ENCODE measurements around a stretch of chr2.

DNA sequence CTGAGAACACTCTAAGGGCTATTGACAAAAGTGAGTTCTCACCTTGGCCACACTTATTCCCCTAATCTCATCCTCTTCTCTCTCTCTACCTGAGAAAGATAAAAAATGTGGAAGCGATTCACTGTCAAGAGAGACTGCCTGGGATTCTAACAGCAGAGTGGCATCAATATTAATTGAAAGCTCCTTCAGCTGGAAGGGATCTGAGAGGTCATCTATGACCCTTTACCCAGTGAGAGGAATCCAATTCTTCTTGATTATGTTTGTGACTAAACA is 91.1 kb upstream of the FHL2 start:
- RAMPAGE, total RNA, result no peak

- RAMPAGE, total RNA, result no peak
Measured at GRCh38 chr2:105490901-105491409, 92.1 kb upstream of the FHL2 start.

DNA sequence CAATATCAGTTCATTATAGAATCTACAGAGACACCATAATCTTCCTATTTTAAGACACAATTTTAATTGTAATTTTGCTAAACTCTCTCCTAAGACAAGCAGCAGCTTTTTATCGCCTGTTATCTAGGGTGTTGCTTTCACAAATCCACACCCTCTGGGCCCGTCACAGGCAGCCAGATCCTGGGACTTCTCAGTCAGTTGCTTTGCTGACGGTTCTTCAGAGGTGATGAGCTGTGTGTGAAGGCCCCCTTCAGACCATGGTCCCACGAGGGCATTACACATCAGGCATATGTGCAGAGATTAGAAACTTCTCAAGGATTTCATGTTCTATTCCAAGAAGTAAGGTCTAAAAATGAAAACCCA is 96.2 kb upstream of the FHL2 start:
- RAMPAGE, total RNA, result no peak

- RAMPAGE, total RNA, result no peak
Measured at GRCh38 chr2:105610342-105611216, 134.1 kb upstream of the NCK2 start.

DNA sequence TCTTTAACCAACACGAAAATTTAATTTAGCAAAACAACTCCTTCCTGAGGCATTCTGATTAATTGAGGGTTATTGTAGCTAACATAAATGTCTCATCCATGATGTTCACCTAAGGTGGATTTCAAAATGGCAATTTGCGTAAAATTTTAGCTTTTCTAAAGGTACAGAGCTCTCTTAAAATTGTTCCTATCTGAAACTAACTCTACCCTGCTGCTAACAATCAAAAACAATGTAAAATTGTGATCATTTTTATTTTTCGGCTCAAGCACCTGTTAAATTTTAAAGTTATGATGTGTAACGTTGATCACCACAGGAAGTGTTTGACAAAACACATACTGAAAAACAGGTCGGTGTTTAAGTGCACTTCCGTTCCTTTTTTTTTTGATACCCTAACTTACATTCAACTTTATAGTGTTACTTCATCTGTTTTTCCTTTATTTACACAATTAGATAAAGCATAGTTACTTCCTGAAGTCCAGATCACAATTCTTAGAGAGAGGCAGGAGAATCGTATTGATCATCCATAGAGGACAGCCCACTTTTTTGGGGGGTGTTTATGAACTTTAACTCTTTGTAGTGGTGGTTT is 6.0 kb upstream of the NCK2 start:
- RAMPAGE, total RNA, result no peak

- RAMPAGE, total RNA, result no peak
Measured at GRCh38 chr2:105746418-105747255, 1.9 kb downstream of the NCK2 start.

DNA sequence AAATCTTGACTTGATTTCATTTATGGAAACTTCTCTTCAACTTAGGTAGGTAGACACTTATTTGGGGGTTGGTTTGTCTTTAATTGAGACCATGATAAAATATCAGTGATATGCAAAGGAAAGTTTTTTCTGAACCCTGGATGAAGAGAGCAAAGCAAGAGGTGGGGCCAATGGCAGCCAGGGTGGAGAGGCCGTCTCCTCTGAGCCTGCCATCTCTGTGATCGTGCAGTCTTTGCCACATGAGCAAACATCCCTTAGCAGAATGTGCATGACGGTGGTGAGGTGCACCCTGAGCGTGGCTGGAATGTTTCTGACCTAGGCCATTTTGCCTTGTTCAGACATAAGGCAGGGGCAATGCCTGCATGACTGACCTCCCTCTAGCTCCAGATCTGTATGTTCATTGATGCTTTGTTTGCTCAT is 6.0 kb downstream of the NCK2 start:
- RAMPAGE, total RNA, result no peak

DNA sequence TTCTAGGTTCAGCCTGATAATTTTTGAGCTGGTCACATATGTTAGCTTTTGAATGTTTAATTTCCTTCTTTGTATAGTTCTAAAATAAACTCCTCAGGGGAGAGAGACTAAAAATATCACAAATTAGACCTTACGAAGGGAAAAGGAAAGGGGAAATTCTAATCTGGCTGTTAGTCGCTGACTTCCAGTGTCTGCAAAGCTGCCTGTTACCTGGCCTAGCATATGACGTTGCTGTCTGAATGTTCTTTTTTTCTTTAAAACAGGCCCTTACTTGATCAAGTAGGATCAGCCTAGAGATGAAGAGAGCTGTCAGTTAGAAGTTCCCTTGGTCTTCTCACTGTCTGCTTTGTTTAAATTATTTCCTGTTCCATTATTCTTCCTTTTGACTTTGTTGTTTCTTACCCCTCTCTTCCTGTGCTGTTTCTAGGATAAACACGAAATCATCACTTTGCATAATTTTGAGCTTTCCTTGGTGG is 11.2 kb downstream of the NCK2 start:
- RAMPAGE, total RNA, result no peak

DNA sequence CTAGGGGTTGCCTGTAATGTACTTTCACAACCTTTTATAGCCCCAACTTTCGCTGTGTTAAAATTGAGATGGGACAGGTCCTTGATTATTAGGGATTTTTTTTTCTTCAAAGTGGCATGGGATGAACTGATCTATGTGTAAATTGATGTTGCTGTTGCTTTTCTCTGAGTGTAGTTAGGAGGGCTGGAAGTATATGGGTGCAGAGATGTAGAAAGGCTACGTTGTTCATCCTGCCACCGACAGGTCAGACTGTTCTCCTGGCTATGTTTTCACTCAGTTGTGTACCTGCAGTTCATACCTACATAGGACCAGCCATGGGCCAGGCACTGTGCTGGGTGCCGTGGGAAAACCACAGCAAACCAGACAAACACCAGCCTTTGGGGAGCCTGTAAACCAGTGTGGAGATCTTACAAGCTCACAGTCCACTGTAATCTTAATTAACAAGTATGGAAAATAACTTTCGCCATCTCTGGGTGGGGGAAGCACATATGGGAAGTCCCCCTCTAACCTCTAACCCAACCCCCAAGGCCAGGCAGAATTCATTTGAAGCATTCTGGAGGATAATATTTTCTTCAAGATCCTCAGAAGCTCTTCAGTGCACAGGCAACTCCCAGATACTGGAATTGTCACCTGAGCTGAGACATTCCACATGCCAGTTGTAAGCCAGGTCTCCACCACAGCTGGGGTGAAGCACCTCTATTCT is 12.7 kb downstream of the NCK2 start:
- RAMPAGE, total RNA, result no peak

DNA sequence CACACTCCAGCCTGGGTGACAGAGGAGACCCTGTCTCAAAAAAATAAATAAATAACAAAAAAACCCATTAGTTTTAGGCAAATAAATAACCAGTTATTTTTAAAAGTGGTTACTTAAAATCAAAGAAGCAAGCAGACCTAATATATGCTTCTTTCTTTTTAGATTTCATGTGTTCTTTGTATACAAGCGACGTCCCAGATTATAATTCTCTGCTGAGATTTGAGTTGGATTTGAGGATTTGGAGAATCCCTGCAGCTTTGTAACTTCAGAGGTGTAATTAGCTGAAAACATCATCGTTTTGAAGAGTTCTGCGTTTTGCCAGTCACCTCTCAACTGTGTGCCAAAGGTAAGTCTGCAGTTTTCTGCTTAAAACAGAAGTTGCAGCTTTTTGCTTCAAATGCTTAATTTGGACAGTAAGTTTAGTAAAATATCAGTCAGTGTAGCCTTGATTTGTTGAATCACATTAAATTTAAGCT is 71.6 kb downstream of the NCK2 start:
- RAMPAGE, total RNA, result no peak

DNA sequence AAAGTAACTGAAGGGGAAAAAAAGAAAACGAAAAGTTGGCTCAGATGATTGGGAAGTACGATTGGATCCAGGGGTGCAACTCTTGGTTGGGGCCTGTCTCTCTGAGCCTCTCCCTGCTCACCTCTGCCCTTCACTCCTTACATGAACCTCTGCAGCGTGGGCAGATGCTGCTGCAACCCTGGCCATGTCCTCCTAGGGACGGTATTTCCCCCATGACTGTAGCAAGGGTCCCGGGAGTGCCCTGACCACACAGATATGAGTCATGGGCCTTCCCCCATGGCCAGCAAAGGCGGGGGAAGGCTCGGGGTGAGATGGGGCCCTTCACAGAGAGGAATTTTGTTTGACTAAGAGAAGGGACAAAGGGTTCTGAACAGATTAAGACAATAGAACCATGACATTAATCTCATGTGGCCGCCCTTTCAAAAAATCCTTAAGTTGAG is 129.0 kb downstream of the NCK2 start:
- RAMPAGE, total RNA, result no peak

- RAMPAGE, total RNA, result no peak
Measured at GRCh38 chr2:105937413-105937700, 128.1 kb upstream of the ECRG4 start.

GRCh38 chr2:106137923-106138498 is 56.1 kb downstream of the UXS1 start:
- RAMPAGE, total RNA, result no peak

GRCh38 chr2:106536986-106537635 is 49.9 kb downstream of the CD8B2 start:
- RAMPAGE, total RNA, result no peak

GRCh38 chr2:106559964-106560482 is 72.9 kb downstream of the CD8B2 start:
- RAMPAGE, total RNA, result no peak

DNA sequence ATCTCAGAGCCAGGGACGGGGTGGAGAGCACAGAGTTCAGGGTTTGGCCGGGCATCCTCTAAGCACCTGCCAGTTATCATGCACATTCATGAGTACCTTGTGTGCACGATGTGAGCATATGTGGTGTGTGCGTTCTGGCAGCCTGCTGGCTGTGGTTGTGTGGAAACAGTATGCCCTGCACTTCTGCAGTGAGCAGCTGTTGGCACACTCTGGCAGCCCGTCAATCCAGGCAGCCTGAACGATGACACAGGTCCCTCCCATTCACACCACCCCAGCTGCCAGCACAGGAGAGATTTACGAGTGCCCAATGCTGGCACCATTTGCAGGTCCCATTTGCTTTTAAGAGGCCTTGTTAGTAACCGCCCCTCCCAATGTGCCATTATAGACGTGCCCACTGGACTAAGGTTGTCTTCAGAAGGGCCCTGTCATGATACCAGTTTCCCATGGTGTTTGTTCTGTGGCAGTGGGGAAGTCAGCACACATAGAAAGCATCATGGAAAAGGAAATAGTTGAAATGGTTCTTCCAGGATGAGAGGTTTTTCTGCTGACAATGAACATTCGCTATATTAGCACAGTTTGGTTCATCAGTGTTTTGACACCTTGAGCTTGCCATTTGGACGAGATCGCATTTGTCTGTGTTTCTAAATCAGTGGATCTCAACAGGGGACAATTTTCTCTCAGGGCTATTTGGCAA is 74.4 kb downstream of the CD8B2 start:
- RAMPAGE, total RNA, result no peak

GRCh38 chr2:107540084-107540365 is 286.7 kb upstream of the RGPD4 start:
- RAMPAGE, total RNA, result no peak

GRCh38 chr2:108492477-108492998 is 41.7 kb upstream of the LIMS1 start:
- RAMPAGE, total RNA, result no peak

DNA sequence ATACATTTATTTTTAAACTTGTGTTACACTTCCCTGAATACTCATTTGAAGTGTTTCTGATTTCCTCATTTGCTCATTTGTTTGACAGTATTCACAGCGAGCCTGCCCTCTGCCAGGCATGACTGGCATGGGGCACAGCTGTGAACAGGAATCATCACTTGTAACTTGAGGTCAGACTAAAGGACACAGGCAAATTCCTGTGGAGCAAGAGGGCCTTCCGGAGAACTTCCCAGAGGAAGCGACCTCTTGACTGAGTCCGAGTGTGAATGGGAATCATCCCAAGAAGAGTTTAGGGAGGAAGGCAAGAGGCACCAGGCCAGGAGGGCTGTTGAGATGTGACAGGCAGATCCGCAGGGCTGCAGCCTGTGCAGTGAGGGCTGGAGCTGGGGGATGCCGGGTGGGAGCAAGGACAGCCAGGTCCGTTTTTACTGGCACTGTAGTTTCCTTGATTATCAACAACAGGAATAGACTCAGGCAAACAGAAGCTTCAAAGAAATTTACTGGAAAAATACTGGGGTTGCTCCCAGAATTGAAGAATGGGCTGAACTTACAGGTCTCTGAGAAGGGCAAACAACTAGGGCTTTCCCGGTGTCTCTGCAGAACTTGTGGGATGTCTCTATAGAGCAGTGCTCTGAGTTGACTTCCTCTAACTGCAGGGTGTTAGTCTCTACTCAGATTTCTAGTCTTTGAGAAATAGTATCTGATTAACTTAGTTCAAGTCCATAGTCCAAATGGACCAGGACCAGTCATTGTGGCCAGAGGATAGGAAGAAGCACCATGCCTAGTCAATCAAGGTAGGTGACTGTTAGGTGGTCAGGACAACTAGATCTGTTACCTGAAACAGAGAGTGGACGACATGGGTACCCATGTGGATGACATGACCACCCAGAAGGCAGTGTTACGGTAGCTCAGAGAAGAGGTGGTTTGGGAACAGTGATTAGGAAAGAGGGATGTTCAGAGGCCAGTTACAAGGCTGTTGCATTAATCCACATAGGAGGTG is 45.6 kb downstream of the LIMS1 start:
- RAMPAGE, total RNA, result no peak

- RAMPAGE, total RNA, result no peak
Measured at GRCh38 chr2:108585019-108585807, 50.9 kb downstream of the LIMS1 start.